ENCODE measurements around a stretch of chr4.

DNA sequence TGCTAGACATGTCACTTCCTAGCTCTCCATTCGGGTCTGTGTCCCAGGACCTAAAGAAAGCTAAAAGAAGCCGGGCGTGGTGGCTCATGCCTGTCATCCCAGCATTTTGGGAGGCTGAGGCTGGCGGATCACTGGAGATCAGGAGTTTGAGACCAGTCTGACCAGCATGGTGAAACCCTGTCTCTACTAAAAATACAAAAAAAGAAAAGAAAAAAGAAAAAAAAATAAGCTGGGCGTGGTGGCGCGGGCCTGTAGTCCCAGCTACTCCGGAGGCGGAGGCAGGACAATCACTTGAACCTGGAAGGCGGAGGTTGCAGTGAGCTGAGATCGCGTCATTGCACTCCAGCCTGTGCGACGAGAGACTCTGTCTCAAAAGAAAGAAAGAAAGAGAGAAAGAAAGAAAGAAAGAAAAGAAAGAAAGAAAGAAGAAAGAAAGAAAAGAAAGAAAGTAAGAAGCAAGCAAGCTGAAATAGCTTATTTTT, 806 bp upstream of the F11 start:
- PRO-cap = no peak
- RAMPAGE, long total RNA, 4 experiments = no peak in any of the 4 experiments

GRCh38 chr4:186537780-186538652, 17.4 kb downstream of the MTNR1A start:
- PRO-cap = no peak
- RAMPAGE, long total RNA, 4 experiments = no peak in any of the 4 experiments

GRCh38 chr4:186638377-186638967, 83.1 kb upstream of the MTNR1A start:
- PRO-cap = no peak
- RAMPAGE, long total RNA, 4 experiments = no peak in any of the 4 experiments

- PRO-cap = no peak
- RAMPAGE, long total RNA, 4 experiments = no peak in any of the 4 experiments
Observed at GRCh38 chr4:186668797-186669674, 54.6 kb downstream of the FAT1 start.

- PRO-cap = no peak
- RAMPAGE, long total RNA, 4 experiments = no peak in any of the 4 experiments
Observed at GRCh38 chr4:186900931-186901110, 177.2 kb upstream of the FAT1 start.

- PRO-cap = no peak
- RAMPAGE, long total RNA, 4 experiments = no peak in any of the 4 experiments
Observed at GRCh38 chr4:187241628-187241949, 517.9 kb upstream of the FAT1 start.

GRCh38 chr4:187255611-187255940, 531.9 kb upstream of the FAT1 start:
- PRO-cap = no peak
- RAMPAGE, long total RNA, 4 experiments = no peak in any of the 4 experiments

DNA sequence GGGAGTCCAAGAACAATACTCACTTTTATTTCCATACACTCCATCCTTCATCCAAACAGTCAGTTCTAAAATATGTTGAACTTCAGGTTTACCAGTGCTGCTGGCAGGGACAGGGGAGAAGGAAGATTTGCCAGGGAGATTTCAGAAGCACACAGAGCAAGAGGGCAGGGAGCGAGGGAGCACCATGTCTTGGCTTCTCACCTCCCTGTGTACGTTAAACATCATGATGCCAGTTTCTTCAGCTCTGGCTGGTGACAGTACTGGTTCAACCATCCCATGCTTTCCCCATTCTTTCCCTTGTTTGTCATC, 631.1 kb upstream of the FAT1 start:
- PRO-cap = no peak
- RAMPAGE, long total RNA, 4 experiments = no peak in any of the 4 experiments

DNA sequence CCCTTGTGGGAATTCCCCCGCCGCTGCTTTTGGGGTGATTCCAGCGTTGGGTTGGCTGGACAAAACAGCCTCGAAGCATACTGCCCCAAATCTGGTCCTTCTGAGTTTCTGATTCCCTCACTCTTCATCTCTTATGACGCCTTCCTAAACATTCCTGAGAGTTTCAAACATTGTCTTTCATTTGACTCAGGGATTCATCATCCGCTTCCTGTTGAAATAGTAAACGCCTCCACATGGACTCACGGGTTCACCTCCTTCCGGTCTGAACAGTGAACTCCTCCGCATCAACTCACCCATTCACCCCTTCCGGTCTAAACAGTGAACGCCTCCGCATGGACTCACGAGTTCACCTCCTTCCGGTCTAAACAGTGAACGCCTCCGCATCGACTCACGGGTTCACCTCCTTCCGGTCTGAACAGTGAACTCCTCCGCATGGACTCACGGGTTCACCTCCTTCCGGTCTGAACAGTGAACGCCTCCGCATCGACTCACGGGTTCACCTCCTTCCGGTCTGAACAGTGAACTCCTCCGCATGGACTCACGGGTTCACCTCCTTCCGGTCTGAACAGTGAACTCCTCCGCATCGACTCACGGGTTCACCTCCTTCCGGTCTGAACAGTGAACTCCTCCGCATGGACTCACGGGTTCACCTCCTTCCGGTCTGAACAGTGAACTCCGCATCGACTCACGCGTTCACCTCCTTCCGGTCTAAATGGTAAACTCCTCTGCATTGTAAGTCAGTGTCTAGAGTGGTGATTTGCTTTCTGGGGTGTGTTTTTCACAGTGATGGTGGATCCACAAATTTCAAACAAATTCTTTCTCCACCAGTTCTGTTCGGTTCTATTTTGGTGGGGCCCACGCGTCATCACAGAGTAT, 20.4 kb downstream of the TRIML1 start:
- PRO-cap = no peak
- RAMPAGE, long total RNA, 4 experiments = no peak in any of the 4 experiments

GRCh38 chr4:188956770-188957133, 817.5 kb downstream of the TRIML1 start:
- PRO-cap = no peak
- RAMPAGE, long total RNA, 4 experiments = no peak in any of the 4 experiments

- PRO-cap = no peak
- RAMPAGE, long total RNA, 4 experiments = no peak in any of the 4 experiments
Observed at GRCh38 chr4:188959561-188959856, 820.3 kb downstream of the TRIML1 start.

All from suprapubic skin (tissue), 4 donors.